Neural crest cell (in vitro differentiated cells): ENCODE measurements around the genes H2BC10 and POM121L2.

- PRO-cap = bidirectional peak, plus-strand start at chr6:26272934, minus-strand start at chr6:26272663
Observed at GRCh38 chr6:26272780-26273469, at the start of gene H2BC10. H2BC10 (plus strand) TSS chr6:26272931.

- PRO-cap = no peak
Observed at GRCh38 chr6:26319309-26320108, 34.2 kb upstream of the H4C8 start.

DNA sequence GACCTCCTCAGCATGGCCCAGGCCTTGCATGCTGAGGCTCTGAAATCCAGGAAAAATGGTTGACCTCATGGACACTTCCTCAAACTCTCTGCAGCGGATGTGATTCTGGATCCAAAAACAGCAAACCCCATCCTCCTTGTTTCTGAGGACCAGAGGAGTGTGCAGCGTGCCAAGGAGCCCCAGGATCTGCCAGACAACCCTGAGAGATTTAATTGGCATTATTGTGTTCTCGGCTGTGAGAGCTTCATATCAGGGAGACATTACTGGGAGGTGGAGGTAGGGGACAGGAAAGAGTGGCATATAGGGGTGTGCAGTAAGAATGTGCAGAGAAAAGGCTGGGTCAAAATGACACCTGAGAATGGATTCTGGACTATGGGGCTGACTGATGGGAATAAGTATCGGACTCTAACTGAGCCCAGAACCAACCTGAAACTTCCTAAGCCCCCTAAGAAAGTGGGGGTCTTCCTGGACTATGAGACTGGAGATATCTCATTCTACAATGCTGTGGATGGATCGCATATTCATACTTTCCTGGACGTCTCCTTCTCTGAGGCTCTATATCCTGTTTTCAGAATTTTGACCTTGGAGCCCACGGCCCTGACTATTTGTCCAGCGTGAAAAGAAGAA lies 11.1 kb downstream of the BTN3A1 start:
- PRO-cap = no peak

DNA sequence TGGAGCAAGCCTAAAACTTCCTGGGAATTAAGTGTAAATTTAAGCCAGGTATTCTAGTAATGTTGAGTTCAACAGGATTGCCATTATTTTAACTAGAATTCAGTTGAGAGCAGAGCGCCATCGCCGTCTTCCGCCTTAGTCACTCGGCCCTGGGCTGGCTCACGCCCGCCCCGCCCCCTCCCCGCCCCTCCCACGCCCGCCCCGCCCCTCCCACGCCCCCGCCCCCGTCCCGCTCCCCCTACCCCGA lies 17.6 kb upstream of the HMGN4 start:
- PRO-cap = bidirectional peak, plus-strand start outside the sequence, minus-strand start at position 163 of the sequence

DNA sequence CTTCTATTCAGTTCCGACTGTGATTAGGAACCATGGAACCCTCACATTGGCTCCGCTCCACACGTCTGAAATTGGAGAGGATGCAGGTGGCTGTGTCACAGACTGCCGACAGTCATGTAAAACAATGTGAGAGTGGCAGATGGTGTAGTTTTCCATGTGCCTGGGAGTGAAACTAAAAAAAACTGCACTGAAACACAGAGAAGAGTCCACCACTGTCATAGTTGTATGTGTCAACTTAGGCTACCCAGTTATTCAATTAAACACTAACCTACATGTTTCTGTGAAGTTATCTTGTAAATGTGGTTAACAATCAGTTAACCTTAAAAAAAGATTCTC lies 3.4 kb upstream of the HMGN4 start:
- PRO-cap = no peak

DNA sequence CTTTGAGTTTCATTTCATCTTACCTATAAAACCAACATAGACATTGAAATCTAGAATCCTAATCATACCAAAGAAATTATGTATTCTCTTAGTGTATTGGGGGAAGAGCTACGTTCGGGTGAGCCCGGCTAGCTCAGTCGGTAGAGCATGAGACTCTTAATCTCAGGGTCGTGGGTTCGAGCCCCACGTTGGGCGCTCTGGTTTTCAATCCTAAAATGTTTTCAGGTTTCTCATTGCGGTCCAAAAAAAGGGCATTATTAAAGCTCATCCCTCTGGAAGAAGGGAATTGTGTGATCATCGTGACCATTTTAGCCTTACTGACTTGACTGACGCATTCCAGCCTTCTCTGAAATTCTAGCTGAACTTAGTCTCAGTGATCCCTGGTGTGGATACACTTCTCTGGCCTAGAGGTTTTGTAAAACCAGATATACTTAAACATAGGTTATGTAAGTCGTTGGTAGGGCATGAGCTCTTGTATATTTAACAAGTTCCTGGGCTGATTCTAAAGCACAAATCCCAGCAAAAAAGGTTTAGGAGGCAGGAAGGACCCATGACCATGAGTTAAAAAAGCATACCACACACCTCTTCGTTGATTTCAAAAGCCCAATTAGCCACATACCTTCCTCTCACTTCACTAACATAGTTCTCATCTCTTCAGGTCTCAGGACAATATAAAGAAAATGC lies 18.4 kb downstream of the HMGN4 start:
- PRO-cap = unidirectional peak, plus-strand start at position 119 of the sequence

GRCh38 chr6:26754710-26755367 lies 95.3 kb upstream of the ZNF322 start:
- PRO-cap = unidirectional peak, minus-strand start at chr6:26754942

- PRO-cap = no peak
Observed at GRCh38 chr6:27049972-27050511, 82.6 kb downstream of the H2BC11 start.

- PRO-cap = unidirectional peak, plus-strand start at chr6:27158109; unidirectional peak, plus-strand start at chr6:27158165
Observed at GRCh38 chr6:27157321-27158461, 10.8 kb downstream of the H2AC12 start.

DNA sequence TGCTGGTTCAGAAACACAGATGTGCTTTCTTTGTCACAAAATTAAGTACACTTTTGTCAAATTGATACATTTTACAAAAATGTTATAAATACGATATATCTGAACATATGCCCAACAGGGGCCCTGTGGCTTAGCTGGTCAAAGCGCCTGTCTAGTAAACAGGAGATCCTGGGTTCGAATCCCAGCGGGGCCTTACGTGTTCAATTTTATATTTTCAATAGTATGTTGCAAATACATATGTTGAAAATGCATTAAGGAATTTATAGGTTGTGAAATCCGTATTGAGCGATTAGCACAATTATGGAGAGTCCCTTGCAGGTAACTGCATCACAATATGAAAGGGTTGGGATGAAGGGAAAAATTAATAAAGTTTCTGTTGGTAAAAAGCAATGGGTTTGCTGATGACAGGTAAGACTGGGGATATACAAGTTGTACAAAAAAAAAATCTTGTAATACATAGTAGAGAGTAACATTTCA lies 15.3 kb downstream of the H2AC12 start:
- PRO-cap = unidirectional peak, plus-strand start at position 114 of the sequence

DNA sequence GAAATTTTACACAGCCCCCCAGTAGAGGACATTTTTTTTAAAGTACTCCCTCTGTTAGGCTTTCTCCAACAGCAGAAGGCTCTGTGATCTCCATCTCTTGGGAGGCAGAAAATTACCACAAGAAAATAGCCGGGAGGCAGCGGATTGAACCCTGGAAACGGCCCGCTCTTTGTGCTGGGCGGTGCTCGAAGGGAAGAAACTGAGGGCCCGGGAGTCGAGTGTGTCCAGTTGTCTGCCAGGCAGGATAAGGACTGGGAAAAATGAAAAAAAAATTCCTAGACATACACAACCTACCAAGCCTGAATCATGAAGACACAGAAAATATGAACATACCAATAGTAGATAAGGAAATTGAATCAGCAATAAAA lies 31.5 kb downstream of the POM121L2 start:
- PRO-cap = bidirectional peak, plus-strand start at position 74 of the sequence, minus-strand start outside the sequence; bidirectional peak, plus-strand start at position 202 of the sequence, minus-strand start at position 173 of the sequence

- PRO-cap = no peak
Observed at GRCh38 chr6:27287948-27288898, 23.9 kb downstream of the POM121L2 start.

DNA sequence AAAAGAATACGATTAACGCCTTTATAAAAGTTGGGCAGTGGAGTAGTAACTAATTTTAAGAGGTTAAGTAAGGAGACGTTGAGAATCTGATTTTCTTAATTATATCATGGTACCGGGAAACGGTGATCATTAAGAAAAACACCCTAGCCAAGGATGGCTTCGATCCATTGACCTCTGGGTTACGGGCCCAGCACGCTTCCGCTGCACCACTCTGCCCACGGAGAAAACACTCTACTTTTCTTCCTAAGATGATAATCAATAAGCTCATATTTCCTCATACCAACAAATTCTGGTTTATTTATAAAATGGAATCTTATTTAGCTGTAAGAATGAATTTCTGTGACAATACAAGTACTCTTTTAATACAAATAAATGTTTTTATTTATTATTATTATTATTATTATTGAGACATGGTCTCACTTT lies 8.4 kb downstream of the POM121L2 start:
- PRO-cap = unidirectional peak, minus-strand start at position 210 of the sequence

GRCh38 chr6:27312198-27313043 lies at the start of gene POM121L2:
POM121L2 (minus strand) TSS chr6:27312273.
- PRO-cap = no peak

DNA sequence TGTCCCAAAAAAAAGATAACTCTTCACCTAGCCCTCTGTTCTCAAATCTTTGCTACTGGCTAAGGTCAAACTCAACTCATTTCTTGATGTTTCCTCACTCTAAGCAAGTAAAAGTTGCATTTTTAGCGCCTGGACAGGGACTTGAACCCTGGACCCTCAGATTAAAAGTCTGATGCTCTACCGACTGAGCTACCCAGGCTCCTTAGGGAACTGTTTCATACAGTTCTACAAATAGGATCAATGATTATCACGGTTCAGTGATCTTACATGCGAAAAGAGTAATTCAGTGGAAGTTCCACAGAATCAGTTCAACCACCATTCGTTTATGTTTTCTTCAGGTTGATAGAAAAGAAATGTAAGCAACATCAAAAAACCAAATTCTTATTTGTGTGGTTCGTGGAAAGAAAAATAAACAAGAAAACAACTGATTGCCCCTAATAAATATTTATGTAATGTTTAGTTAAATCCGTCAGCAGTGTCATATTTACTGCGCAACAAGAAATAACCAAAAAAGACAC lies 22.9 kb upstream of the POM121L2 start:
- PRO-cap = unidirectional peak, minus-strand start at position 182 of the sequence; unidirectional peak, minus-strand start at position 204 of the sequence

- PRO-cap = no peak
Observed at GRCh38 chr6:27479744-27479850, 6.7 kb upstream of the ZNF184 start.

GRCh38 chr6:27582950-27583601 lies 110.2 kb upstream of the ZNF184 start:
- PRO-cap = unidirectional peak, minus-strand start at chr6:27583534

- PRO-cap = unidirectional peak, plus-strand start at chr6:27618354
Observed at GRCh38 chr6:27618223-27618440, 145.2 kb upstream of the ZNF184 start.

GRCh38 chr6:27738341-27738674 lies 69.4 kb downstream of the H2BC13 start:
- PRO-cap = no peak

DNA sequence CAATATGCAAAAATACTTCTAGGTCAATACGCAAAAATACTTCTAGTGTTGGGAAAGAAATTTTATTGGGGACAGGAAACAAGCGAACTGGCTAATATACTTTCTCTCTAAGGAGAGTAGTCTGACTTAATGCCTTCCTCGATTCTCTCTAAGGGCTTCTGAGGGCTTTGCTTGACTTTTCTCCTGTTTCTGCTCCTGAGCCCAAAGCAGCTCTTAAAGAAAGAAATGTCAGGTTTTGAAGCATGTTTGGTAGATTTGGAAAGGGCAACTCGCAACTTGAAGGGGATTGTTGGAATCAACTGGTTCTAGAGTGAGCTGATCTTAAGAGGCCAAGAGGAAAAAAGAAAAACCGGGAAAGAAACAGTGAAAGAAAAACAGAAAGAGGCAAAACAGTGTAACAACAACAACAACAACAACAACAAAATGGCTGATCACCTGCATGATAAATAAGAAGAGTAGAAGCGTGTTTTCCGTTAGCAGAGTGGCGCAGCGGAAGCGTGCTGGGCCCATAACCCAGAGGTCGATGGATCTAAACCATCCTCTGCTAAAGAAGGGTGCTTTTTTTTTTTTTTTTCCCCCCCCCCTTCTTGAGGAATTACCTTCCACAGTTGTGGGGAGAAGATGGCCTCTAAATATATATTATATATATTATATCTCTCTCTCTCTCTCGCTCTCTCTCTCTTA lies 30.2 kb downstream of the H2BC13 start:
- PRO-cap = unidirectional peak, plus-strand start at position 473 of the sequence